NCI-H460 (cell line): ENCODE measurements around a stretch of chr18.

DNA sequence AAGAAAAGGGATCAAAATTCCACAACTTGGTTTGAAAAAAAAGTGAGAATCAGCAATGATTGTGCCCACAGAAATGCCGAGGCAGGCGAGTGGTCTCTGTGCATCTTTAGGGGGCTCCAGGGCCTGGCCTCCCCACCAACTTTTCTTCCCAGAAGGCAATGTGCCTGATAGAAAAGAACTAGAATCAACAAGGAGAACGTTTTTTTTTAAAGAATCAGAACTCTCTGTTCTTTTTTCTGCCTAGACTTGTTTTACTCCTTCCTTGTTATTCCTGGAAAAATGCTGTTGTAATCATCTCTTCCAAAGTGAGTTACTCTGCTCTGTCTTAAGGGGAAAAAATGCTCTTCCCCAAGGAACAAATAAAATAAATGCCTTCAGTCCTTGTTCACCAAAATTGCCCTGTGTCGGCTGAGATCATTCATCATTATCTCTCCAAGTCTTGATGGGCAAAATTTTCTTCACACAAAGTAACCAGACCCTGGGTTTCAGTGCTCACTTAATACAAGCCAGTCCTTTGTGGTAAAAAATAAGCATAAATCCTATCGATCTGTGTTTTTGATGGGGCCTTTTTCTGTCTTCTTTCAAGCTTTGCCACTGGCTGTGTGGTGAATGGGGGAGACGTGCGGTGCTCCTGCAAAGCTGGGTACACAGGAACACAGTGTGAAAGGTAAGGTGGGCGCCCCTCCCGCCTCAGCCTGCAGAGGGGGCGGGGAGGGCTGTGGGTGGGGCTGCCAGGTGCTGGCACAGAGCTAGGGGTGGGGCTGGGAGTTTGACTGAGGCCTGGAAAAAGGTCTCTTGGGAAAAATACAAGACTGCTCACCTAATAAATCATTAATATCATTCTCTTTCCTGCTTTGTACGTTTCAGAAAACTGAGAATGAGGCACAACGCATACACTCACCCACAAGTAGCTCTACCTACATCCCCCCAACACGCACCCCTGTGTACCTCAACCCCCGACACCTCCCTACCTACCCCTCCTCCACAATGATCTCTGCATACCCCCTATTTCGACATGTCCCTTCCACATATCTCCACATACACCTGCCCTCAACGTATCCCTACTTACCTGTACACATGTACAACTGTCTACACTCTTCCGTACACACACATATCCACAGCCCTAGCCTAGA is 130.0 kb upstream of the TTC39C start:
RAMPAGE:
- cytosol, long total RNA, result no peak
- long total RNA, result no peak
- nucleus, long total RNA, result no peak

DNA sequence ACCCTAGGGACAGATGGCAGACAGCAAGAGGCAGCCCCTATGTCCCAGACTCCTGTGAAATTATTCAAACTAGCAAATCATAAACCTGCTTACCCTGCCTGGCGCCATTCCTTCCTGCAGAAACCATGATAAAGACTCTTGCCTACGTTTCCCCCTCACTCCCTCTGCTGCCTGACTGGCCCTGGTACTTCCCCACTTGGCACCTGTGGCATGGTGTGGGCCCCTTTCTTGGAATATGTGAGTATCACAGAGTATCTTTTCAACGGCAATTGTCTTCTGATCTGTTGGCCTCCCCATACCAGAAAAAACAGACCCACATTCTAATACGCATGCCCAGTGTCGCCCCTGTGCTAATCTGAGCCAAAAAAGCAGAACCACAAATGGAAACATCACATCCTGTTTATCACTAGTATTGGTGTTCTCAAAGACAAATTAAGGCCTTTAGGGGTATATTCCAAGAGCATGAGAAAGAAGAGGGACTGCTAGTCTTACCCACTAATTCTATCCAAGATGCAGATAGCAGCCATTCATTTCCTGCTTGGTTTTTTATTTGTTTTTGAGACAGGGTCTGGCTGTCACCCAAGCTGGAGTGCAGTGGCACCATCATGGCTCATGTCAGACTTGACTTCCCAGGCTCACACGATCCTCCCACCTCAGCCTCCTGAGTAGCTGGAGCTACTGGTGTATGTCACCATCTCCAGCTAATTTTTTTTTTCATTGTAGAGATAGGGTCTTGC is 44.1 kb upstream of the TTC39C start:
RAMPAGE:
- cytosol, long total RNA, result no peak
- long total RNA, result no peak
- nucleus, long total RNA, result no peak

DNA sequence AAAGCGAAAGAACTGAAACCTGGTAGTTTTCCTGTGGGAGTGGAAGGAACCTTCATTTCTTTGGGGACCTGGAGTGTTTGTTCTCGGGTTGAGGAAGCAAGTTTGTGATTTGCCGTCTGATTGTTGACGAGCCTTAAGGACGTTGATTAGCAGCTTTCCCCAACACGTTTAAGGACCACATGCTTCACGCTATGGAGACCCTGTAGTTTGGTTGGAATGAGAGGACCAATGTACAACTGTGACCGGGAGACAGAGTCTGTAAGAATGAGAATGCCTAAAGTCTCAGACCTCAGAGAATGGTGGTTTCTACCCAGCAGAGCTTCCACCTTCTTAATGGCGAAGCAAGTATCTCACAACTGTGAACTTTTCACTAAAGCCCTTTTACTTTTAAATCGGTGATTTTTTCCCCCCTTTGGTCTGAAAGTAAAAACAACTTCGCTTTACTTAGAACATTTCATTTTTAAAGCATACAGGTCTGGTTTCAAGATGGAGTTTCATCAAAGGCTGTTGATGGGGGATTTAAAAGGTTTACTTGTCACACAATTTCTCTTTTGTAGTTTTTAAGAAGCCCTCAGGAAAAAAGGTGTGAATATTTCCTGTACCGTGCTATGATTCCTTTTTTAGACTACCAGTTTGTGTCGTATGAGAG is 1.4 kb downstream of the TTC39C start:
RAMPAGE:
- cytosol, long total RNA, result no peak
- long total RNA, result no peak
- nucleus, long total RNA, result no peak

GRCh38 chr18:24027247-24027521 is 12.6 kb downstream of the TTC39C start:
RAMPAGE:
- cytosol, long total RNA, result no peak
- long total RNA, result no peak
- nucleus, long total RNA, result no peak

RAMPAGE:
- cytosol, long total RNA, result no peak
- long total RNA, result no peak
- nucleus, long total RNA, result no peak
Measured at GRCh38 chr18:24214600-24215356, 75.9 kb downstream of the CABYR start.

GRCh38 chr18:24397952-24398290 is 297 bp upstream of the OSBPL1A start:
RAMPAGE:
- cytosol, long total RNA, result no peak
- long total RNA, result no peak
- nucleus, long total RNA, result no peak

GRCh38 chr18:24427355-24427960 is 988 bp downstream of the IMPACT start:
RAMPAGE:
- cytosol, long total RNA, result no peak
- long total RNA, result no peak
- nucleus, long total RNA, result no peak

GRCh38 chr18:24632429-24632700 is 171.9 kb downstream of the HRH4 start:
RAMPAGE:
- cytosol, long total RNA, result no peak
- long total RNA, result no peak
- nucleus, long total RNA, result no peak

DNA sequence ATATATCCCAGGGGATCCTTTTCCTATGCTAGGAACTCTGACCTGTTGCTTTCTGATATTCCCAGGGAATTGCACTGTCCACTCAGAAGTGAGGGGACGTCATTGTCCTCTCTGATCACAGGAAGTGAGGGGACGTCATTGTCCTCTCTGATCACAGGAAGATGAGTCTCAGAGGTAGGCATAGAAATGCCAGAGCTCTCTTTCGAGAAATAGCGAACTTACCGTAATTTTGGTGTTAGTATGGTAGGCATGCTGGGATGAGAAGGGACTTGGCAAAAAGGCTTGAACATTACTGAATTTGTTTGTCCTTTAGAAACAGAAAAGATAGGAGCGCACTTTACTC is 172.2 kb downstream of the HRH4 start:
RAMPAGE:
- cytosol, long total RNA, result no peak
- long total RNA, result no peak
- nucleus, long total RNA, result no peak

DNA sequence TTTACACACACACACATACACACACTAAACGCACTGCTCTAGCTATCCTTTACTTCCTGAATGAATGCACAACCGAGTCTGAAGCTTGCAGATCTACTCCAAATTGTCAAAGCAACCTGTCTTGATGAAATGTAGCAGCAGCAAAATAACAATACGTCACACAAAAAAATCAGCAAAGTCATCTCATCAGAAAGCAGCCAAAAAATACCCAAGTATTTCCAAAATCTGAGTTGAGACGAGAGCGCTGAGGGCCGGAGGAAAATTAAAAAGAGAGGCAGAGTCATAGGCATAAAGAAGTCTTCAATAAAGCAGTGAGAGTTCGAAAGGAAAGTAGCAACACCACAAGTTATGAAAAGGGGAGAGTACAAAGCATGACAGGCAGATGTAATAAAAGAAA is 67.7 kb downstream of the ZNF521 start:
RAMPAGE:
- cytosol, long total RNA, result no peak
- long total RNA, result no peak
- nucleus, long total RNA, result no peak

GRCh38 chr18:26455129-26455865 is 93.1 kb downstream of the KCTD1 start:
RAMPAGE:
- cytosol, long total RNA, result no peak
- long total RNA, result no peak
- nucleus, long total RNA, result no peak

DNA sequence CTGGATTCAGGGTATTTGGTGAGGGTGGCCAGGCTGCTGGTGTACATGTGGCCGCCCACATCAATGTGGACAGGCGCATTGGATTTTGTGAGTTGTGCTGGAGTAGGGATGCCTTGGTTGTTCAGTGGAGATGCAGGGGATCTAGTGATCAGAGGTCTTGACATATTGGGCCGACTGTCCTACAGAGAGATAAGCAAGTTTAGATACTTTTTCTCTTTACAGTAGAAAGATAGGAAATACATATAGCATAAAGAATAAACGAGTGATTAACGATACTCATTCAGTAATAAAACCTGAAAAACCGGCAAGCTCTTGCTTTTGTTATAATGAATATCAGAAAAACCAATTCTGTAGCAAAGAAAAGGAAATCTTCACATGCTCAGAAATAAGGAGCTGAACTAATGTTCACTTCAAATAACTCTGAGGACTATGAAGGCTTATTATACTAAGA is 47.3 kb downstream of the KCTD1 start:
RAMPAGE:
- cytosol, long total RNA, result no peak
- long total RNA, result no peak
- nucleus, long total RNA, result no peak

DNA sequence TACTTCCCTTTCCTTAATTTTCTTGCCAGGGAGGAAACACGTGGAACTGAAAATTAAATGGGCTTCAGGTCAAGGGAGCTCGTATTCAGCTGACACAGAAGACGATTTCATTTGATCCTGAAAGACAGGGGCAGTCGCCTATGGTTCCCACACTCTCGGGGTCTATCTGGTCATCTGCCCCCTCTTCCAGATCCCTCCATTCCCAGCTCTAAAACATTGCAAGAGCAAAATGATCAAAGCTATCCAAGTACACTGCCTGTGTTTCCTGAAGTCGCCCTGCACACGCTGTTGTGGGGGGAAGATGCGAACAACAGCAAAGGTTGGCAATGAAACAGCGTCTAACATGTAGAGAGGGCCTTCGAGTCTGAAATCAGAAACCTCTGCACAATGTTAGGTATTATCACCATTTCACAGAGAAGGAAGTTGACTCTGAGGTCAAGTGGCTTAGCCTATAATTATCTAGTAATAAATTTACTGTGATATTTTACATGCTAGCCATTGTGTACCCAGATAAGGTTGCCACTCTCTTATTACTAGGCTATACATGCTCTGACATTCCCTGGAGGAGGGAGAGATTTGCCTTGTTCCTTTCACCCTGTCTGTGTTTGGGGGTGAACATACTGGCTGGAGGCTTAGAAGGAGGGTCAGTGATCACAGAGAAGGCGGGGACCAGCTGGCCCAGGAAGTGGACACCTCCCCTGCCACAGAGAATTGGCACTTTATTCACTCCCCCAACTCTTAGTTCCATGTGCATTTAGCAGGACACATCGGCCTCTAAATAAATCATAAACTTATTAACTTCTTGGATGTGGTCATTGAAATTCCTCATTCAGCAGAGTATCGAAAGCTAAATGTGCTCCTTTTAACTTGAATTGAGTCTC is 36.9 kb downstream of the KCTD1 start:
RAMPAGE:
- cytosol, long total RNA, result no peak
- long total RNA, result no peak
- nucleus, long total RNA, result no peak

DNA sequence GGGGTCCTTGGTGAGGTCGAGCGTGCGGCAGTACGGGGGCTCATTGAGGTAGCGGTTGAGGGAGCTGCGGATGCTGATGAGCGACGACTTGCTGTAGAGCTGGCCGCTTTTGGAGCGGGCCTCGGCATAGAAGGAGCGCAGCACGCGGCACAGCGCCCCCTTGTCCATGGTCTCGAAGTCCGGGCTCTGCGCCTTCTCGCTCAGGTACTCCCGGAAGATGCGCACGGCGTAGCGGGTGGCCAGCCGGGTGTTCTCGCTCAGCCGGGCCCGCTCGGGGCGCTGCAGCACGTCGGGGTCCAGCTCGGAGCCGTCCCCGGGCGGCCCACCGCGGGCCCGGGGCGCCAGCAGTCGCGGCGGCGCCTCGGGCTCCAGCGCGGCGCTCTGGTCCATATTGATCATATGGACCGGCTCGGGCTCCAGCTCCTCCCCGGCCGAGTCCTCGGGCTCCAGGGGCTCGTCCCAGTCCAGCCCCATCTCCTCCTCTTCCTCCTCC is 532 bp downstream of the KCTD1 start:
RAMPAGE:
- cytosol, long total RNA, result no peak
- long total RNA, result no peak
- nucleus, long total RNA, result no peak

DNA sequence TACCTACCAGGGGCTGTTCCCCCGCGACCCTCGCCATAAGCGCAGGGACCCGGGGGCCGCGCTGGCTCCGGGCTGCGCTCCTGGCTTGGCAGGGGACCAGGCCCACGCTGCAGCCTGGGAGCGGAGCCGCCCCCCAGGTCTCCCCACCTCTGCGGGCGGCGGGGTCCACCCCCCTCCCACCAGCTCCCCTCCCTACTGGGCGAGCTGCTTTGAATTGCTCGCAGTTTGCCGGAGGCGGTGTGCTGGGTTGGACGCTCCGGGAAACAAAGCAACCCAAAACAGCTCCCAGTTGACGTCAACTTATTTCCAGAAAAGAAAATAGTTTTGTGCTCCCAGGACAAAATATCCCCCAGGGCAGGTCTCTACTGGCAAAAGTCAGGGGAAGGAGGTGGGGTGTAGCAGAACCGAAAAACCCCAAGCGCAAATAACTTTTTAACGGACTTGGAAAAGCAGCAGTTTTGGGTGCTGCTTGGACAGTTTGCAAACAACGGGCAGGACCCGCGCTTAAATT is 2.6 kb upstream of the KCTD1 start:
RAMPAGE:
- cytosol, long total RNA, result no peak
- long total RNA, result no peak
- nucleus, long total RNA, result no peak

GRCh38 chr18:27057418-27057737 is 127.7 kb downstream of the CHST9 start:
RAMPAGE:
- cytosol, long total RNA, result no peak
- long total RNA, result no peak
- nucleus, long total RNA, result no peak

DNA sequence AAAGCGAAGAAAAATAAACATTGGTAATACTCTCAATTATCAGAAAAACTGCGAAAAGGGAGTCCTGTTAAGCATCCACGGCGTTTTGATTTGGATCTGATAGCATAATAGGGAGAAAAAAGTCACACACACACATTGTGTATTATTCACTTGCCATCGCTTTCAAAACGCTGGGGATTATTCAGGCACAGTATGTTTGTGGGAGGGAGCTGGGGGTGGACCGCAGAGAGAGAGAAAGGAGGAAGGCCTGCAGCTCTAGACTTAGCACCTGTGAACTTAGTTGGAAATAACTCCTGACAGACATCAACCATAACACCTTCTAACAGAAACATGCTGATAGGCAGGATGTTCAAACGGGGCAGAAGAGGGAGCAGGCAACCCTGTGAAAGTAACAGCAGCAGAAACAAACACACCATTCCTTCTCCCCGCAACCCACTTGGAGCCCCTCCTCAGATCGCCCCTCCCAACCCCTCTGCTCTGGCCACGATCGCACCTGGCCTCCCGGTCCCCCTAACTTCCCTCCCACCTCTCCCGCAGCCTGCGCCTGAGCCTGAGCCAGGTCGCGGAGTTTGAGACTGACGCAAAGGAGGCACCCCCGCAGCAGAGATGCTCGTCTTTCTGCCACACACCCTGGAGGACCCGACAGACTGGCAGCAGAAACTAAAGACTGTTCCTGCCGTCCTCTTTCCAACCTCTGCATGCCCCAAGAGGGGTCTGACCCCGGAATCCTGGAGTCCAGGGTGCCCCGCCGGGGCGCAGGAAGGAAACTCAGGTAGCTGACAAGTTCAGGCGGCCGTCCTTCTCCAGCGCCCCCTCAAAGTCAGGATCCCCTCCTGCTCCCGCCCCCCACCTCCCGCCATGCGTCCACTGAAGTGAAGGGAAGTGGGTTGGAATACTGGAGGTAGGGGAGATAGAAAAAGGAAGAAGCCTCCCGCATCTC is 782 bp downstream of the CHST9 start:
RAMPAGE:
- cytosol, long total RNA, result no peak
- long total RNA, result no peak
- nucleus, long total RNA, result no peak

GRCh38 chr18:27510274-27510850 is 325.3 kb upstream of the CHST9 start:
RAMPAGE:
- cytosol, long total RNA, result no peak
- long total RNA, result no peak
- nucleus, long total RNA, result no peak

DNA sequence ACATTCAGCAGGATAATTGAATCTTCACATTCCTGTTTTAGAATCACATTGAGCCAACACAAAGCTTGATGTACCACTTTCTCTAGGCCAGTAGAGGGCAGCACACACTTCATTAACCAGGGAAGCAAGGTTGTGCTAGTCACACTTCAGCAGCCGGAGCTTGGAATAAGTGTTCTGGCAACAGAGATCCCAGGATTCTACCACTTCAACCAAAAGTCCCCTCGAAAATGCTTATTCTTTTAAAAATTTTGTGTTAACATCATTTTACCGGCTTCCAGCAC is 420.2 kb upstream of the CHST9 start:
RAMPAGE:
- cytosol, long total RNA, result no peak
- long total RNA, result no peak
- nucleus, long total RNA, result no peak

RAMPAGE:
- cytosol, long total RNA, result no peak
- long total RNA, result no peak
- nucleus, long total RNA, result no peak
Measured at GRCh38 chr18:27921733-27922591, 255.0 kb downstream of the CDH2 start.